Uterus (tissue), 7 donors: ENCODE results near the gene TEDDM1.

- PRO-cap, 4 experiments = no peak in any of the 4 experiments
- RAMPAGE, long total RNA, 2 experiments = no peak in any of the 2 experiments
- RRBS = no CpG with 5 or more reads among the region's 26 CpGs
Measured at GRCh38 chr1:180155238-180155900, 700 bp downstream of the QSOX1 start.

- PRO-cap, 4 experiments = no peak in any of the 4 experiments
- RAMPAGE, long total RNA, 2 experiments = no peak in any of the 2 experiments
- RRBS = no CpG with 5 or more reads among the region's 11 CpGs
Measured at GRCh38 chr1:180168755-180169507, 14.3 kb downstream of the QSOX1 start.

DNA sequence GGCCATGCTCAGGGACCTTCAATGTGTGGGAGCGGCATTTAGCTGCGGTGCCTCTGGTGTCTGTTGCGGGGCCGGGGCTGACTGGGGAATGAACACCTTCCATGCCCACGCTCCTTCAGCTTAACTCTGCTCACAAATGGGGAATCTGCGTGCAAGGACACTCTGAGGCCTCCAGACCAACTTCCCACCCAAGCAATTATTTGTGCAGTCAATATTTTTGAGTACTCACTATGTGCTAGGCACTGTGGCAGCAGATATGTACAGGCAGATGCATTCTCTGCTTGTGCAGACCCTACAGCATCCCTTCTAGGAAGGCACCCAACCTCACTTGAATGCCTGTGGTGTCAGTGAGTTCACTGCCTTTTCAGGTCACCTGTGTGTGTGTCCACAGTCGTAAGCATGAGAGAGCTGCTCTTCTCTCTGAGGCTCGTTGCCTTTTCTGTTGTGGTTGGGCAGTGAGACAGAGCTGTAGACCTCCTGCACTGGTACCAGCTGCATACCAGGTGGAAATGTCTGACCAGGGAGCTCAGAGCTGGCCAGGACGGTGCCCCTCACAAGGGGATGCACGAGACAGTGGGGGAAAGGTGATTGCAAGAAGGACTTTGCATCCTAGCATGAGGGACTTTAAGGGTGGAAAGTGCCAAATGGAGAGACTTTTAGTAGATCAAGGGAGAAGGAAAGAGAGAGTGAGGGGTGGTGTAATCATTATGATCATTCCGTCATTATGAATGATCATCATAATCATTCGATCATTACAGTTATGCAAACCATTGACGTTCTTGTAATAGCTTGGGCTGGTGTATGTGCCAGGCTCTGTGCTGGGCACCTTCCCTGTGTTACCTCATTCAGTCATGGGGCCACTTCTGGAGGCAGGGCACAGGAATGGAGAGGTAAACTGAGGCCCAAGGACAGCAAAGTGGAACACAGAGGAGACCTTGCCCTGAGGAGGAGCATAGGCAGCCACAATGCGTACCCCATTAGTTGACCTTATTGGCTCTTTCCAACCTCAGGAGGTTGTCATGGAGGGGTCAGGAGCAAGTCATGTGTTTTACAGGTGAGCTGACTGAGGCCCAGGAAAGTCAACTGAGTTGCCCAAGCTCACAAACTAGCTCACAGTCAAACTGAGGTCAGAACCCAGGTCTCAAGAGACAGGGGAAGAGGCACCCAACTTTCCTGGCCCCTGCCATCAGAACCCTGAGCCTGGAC, 29.9 kb downstream of the QSOX1 start:
- PRO-cap, 4 experiments = no peak in any of the 4 experiments
- RAMPAGE, long total RNA, 2 experiments = no peak in any of the 2 experiments
- RRBS = no CpG with 5 or more reads among the region's 14 CpGs

DNA sequence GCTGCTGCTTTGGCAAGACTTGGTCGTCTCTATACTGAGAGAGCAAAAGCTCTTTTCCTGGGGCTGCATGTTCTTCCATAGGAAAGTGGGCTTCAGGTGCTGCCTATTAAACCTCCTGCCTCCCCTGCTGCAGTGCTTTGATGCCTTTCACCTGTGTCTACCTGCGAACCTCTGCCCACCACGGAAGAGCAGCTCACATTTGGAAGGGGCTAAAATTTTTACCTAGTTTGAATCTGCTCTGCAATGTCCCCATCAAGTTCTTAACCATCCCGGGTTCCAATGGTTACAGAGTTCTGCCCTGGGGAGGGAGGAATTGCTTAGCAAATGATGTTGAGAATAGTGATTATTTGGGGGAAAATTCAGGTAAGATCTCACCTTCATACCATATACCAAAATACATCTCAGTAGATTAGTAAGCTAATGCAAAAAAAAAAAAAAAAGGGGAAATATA, 27.8 kb upstream of the LHX4 start:
- PRO-cap, 4 experiments = no peak in any of the 4 experiments
- RAMPAGE, long total RNA, 2 experiments = no peak in any of the 2 experiments
- RRBS = no CpG with 5 or more reads among the region's 4 CpGs

DNA sequence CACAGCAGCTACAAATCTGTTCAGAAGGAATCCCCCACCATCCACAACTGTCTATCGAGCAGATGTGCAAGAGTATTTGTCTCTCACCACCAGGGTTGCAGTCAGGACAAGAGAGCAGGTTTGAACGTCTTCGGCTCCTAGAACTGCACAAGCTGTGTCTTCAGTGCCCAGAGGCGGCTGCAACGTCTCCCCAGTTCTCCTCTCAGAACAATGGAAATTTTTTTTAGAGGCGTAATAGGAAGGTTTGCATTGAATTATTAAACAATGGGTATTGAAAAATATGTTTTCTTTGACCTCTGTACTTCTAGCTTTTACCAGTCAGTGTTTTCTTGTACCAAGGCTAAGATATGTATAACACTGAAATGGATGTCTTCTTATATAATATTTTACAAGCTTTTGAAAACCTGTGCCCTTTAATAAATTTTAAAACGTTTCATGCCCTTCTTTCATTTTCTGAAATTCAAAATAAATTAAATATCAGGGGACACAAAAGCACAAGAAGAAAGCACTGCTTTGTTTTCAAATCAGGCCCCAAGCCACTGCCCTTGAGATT, 63.8 kb upstream of the ACBD6 start:
- PRO-cap, 4 experiments = peak in 4 of 4 experiments; most common minus-strand start position 156 of the sequence (in 4)
- RAMPAGE, long total RNA, 2 experiments = no peak in any of the 2 experiments
- RRBS = no CpG with 5 or more reads among the region's 7 CpGs

GRCh38 chr1:180598541-180599080, 33.2 kb upstream of the XPR1 start:
- PRO-cap, 4 experiments = no peak in any of the 4 experiments
- RAMPAGE, long total RNA, 2 experiments = no peak in any of the 2 experiments
- RRBS = no CpG with 5 or more reads among the region's 7 CpGs

DNA sequence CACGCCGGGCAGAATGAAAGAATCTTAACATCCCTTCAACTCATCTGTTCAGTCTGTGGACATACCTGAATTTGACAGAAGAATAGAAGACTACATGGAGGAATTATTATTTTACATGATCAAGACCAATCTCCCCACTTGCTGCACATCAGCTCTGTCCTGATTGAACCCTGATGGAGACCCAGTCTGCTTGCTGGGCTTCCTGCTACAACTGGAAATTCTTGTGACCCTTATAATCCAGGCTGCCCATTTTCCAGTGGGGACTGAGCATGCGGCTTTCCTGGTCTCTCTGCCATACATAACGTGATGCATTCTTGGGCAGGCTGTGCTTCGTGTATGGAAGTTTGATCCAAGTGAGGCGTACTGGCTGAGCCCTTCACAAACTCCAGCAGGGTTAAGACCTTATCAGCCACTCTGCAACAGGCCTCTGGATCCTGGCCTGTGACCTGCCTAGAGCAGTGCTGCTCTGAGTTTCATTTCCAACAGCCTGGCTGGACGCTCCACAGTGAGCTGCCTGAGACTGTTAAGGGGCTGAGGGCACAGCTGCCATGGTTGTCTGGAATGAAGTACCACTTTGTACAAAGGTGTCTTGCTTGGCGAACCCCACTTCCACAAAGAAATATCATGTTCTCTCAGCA, 28.7 kb upstream of the XPR1 start:
- PRO-cap, 4 experiments = no peak in any of the 4 experiments
- RAMPAGE, long total RNA, 2 experiments = no peak in any of the 2 experiments
- RRBS = no CpG with 5 or more reads among the region's 8 CpGs

DNA sequence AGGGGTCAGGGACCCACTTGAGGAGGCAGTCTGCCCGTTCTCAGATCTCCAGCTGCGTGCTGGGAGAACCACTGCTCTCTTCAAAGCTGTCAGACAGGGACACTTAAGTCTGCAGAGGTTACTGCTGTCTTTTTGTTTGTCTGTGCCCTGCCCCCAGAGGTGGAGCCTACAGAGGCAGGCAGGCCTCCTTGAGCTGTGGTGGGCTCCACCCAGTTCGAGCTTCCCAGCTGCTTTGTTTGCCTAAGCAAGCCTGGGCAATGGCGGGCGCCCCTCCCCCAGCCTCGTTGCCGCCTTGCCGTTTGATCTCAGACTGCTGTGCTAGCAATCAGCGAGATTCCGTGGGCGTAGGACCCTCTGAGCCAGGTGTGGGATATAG, 40.6 kb upstream of the KIAA1614 start:
- PRO-cap, 4 experiments = no peak in any of the 4 experiments
- RAMPAGE, long total RNA, 2 experiments = no peak in any of the 2 experiments
- RRBS = no CpG with 5 or more reads among the region's 11 CpGs

DNA sequence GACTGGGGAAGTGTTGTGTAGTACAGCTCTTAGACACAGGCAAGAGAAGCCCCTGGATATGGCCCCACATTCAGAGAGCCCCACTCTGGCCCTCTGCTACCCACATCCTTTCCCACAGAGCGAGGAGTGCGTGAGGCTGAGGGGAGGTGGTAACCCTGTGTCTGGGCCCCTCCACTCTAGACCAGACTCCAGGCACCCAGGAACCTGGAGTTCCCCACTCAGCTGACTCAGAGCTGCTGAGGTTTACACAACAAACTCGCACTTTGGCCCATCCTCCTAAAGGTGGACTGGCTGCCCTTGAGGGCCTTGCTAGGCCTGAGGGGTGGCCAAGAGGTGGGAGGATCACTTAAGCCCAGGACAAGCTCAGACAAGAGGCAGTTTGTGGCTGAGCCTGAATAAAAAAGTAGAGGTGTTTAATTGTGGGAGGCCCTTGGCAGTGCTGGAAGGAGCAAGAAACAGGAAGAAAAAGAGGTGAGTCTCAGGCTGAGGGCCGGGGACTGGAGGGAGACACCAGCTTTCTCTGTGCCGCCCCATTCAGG, 10.7 kb downstream of the MR1 start:
- PRO-cap, 4 experiments = no peak in any of the 4 experiments
- RAMPAGE, long total RNA, 2 experiments = no peak in any of the 2 experiments
- RRBS = no CpG with 5 or more reads among the region's 5 CpGs

GRCh38 chr1:181061862-181063321, 26.1 kb upstream of the IER5 start:
- PRO-cap, 4 experiments = no peak in any of the 4 experiments
- RAMPAGE, long total RNA, 2 experiments = no peak in any of the 2 experiments
- RRBS = no CpG with 5 or more reads among the region's 20 CpGs

GRCh38 chr1:181099069-181100149, 10.9 kb downstream of the IER5 start:
- PRO-cap, 4 experiments = peak in 2 of 4 experiments; most common minus-strand start chr1:181100034 (in 2)
- RAMPAGE, long total RNA, 2 experiments = no peak in any of the 2 experiments
- RRBS = no CpG with 5 or more reads among the region's 13 CpGs

DNA sequence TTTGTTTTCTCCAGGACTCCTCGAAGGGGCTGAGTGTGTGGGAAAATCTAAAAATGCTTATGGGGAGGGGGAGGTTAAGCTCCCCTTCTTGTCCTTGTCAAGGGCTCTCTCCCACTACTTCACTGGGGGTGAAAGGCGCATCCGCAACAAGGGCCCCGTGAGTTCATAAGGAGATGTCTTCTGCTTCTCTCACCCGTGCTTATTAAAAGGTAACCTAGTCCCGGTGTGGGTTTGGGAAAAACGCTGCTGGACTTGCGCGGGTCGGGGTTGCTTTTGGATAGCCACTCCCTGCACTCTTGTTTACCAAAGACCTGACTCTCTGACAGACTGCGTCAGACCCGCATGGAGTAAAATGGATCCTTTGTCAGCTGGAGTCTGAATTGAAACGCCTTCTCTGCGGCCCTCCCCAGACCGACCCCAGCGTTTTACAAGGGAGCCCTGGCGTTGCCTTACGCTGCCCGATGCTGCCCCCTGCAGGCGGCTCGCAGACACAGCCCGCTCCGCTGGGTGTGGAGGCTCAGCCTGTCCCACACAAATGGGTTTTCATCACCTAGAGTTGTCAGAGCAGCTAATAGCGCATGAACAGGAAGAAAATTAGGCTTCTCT, 53.8 kb downstream of the IER5 start:
- PRO-cap, 4 experiments = peak in 4 of 4 experiments; most common plus-strand start position 540 of the sequence (in 2); most common minus-strand start position 204 of the sequence (in 2)
- RAMPAGE, long total RNA, 2 experiments = no peak in any of the 2 experiments
- RRBS = no CpG with 5 or more reads among the region's 24 CpGs

- PRO-cap, 4 experiments = no peak in any of the 4 experiments
- RAMPAGE, long total RNA, 2 experiments = no peak in any of the 2 experiments
- RRBS = no CpG with 5 or more reads among the region's 14 CpGs
Measured at GRCh38 chr1:182068910-182069595, 7.5 kb upstream of the ZNF648 start.

- PRO-cap, 4 experiments = no peak in any of the 4 experiments
- RAMPAGE, long total RNA, 2 experiments = no peak in any of the 2 experiments
- RRBS = no CpG with 5 or more reads among the region's 8 CpGs
Measured at GRCh38 chr1:182129514-182129891, 68.0 kb upstream of the ZNF648 start.

- PRO-cap, 4 experiments = no peak in any of the 4 experiments
- RAMPAGE, long total RNA, 2 experiments = no peak in any of the 2 experiments
- RRBS = no CpG with 5 or more reads among the region's 4 CpGs
Measured at GRCh38 chr1:182197613-182198024, 136.1 kb upstream of the ZNF648 start.

- PRO-cap, 4 experiments = no peak in any of the 4 experiments
- RAMPAGE, long total RNA, 2 experiments = no peak in any of the 2 experiments
- RRBS = no CpG with 5 or more reads among the region's 7 CpGs
Measured at GRCh38 chr1:182228008-182228708, 163.4 kb downstream of the GLUL start.

DNA sequence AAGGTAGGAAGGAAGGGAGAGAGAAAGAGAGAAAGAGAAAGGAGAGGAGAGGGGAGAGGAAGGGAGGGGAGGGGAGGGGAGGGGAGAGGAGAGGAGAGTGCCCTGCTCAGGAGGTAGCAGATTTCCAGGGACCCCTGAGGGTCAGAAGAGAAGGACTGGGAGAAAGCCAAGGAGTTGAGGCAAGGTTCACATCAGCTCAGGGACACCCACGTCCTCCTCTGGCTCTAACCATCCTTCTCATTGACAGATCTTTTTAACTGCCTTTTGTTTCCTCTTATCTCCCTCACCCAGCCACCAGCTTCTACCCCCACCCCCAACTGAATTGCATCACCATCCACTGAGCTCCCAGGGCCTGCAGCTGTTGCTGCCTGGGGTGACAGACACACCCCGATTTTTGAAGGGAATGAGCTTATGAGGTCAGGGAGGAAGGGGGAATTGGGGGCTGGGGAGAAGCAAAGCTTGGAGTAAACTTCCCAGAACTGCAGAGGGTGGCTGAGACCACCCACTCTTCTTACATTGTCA, 91.6 kb downstream of the GLUL start:
- PRO-cap, 4 experiments = no peak in any of the 4 experiments
- RAMPAGE, long total RNA, 2 experiments = no peak in any of the 2 experiments
- RRBS = no CpG with 5 or more reads among the region's 2 CpGs

DNA sequence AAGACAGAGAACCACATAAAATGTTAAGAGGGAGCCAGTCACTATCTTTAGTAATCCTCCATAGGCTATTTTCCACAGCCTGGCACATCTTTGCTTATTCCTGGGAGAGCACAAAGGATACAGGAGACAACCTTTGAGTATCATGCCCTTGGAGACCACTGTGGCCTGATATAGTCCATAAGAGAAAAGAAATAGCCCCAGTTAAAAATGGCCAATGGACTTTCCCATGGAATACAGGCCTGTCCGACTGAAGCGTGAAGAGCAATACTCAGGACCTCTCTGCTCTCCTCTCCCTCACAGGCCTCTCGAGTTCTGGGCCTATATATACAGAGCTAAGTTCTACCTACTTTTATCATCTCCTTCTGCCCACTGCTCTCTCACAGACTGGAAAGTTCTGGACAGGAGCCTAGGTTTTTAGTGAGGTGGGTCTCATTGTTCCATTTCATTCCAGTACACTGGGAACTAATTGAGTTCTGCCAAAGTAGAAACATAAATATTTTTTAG, at the start of gene TEDDM1:
TEDDM1 (minus strand) TSS at position 326 of the 504 bp plus-strand sequence.
- PRO-cap, 4 experiments = no peak in any of the 4 experiments
- RAMPAGE, long total RNA, 2 experiments = no peak in any of the 2 experiments
- RRBS = no CpG with 5 or more reads among the region's 3 CpGs

- PRO-cap, 4 experiments = no peak in any of the 4 experiments
- RAMPAGE, long total RNA, 2 experiments = no peak in any of the 2 experiments
- RRBS = no CpG with 5 or more reads among the region's 11 CpGs
Measured at GRCh38 chr1:182633684-182634360, 29.6 kb upstream of the RGS16 start.

DNA sequence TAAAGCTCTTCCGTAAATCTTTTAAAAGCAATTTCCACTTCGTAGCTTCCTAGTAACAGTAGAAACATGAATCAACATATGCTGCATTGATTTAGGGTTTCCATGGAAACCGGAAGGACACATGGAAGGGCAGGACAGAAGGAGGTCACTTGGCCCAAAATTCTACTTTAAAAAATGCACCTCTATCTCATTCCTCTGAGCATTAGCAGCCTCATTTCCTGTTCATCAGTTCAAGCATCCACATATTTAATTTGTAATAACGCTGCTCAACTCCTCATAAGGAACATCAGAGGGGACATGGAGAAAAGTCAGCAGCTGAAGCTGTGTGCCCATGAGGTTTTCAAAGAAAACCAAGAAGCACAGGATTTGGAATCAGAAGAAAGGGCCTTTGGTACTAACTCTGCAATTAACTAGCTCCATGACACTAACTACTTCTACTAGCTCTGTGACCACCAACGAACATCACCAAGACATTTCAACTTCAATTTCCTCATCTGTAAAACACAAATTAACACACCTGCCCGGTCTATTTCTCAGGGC, 7.9 kb downstream of the RGS8 start:
- PRO-cap, 4 experiments = no peak in any of the 4 experiments
- RAMPAGE, long total RNA, 2 experiments = no peak in any of the 2 experiments
- RRBS = no CpG with 5 or more reads among the region's 6 CpGs